GM19240 (cell line): ENCODE measurements around a stretch of chr5.

- RRBS: no CpG with 5 or more reads among the region's 5 CpGs
Observed at GRCh38 chr5:172451597-172452262, 2.6 kb downstream of the SH3PXD2B start.

- RRBS: no CpG with 5 or more reads among the region's 9 CpGs
Observed at GRCh38 chr5:172478956-172479437, 24.7 kb upstream of the SH3PXD2B start.

- RRBS: 76% methylated on average over 3 of the region's 16 CpGs
Observed at GRCh38 chr5:172569880-172570771, 70.9 kb upstream of the NEURL1B start.

- RRBS: no CpG with 5 or more reads among the region's 3 CpGs
Observed at GRCh38 chr5:172574700-172574976, 66.4 kb upstream of the NEURL1B start.

DNA sequence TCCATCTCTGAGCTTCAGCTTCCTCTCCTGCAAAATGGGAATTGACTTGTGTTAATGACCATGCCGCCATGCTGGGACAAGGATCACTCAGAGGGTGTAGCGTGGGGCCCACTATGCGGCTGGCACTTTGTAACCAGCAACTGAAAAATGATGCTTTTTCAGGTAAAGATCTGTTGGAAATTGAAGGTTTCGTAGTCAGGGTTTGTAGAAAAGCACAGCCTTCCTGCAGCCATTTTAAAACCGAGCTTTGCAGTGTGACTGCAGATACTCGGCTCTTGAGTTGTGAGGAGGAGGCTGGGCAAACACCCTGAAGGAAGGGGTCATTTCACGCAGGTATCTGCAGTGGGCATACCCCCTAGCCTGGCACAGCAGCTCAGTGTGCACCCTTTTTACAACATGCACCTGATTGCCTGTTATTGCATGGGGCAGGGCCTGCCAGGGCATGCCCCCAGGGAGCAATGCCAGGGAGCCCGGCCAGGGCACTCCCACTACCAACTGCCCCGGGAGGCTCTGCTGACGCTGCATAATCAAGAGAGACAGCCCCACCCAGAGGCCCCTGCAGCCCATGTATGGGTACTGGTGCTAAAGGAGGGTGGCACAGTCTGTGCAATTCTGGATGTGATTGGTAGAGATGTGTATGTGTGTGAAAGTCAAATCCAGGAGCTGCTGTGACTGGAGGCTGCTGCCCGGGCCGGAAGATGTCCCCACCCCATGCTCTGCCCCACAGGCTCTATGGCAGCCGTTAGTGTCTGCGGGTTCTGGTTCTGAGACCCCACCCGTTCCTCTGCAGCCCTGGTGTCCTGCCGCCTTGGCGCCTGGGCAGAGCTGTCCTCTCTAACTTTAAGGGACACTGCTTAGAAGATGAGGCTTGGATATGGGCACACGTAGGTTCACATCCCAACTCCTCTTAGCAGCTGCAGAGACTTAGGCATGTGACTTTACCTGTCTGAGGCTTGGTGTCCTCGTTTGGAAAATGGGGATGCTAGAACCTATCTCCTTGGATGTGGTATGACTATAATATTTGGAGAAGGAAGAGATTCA, 4.0 kb upstream of the NEURL1B start:
- RRBS: no CpG with 5 or more reads among the region's 19 CpGs

DNA sequence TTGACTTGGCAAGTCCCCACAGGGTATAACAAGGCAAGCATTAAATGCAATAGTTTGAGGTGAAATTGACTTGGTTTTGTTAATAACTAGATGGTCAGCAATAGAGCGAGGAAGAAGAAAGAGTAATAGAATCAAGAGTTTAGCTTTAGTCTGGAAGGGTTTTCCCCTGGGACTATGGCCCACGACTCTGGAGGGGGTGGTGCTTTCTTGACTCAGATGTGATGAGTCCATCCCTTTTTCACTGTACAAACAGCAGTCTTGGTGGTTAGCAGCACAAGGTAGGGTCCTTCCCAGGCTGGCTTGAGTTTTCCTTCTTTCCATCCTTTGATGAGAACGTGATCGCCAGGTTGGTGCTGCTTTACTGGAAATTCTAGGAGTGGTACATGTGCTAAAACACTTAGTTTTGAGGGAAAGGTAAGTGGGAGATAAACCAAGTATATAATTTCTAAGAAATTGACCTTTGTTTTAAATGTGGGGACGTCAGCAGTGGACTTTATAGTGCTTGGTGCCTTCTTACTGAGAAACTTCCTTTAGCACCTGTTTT, 11.7 kb downstream of the NEURL1B start:
- RRBS: no CpG with 5 or more reads among the region's 5 CpGs

DNA sequence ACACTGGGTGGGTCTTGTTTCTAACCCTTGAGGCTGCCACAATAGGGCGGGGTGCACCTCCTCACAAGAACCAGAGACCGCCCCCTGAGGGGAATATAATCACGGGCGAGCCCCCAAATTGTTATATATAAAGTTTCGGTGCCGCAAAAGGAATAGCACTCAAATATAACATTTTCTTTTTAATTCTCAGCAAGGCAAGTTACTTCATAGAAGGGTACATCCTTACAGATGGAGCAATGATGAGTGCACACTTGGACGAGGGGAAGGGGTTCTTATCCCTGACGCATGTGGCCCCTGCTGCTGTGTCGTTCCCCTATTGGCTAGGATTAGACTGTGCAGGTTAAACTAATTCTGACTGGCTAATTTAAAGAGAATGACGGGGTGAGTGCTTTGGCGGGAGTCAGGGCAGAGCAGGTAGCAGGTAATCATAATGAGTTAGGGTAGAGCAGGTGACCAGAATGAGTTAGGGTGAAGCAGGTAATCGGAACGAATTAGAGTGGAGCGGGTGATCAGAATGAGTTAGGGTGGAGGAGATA, 14.8 kb downstream of the NEURL1B start:
- RRBS: no CpG with 5 or more reads among the region's 14 CpGs

- RRBS: no CpG with 5 or more reads among the region's 5 CpGs
Observed at GRCh38 chr5:172680542-172681342, 39.7 kb downstream of the NEURL1B start.

- RRBS: 100% methylated on average over 1 of the region's 14 CpGs
Observed at GRCh38 chr5:172696415-172696885, 55.4 kb downstream of the NEURL1B start.

GRCh38 chr5:172714607-172715510, 56.1 kb downstream of the DUSP1 start:
- RRBS: no CpG with 5 or more reads among the region's 15 CpGs

DNA sequence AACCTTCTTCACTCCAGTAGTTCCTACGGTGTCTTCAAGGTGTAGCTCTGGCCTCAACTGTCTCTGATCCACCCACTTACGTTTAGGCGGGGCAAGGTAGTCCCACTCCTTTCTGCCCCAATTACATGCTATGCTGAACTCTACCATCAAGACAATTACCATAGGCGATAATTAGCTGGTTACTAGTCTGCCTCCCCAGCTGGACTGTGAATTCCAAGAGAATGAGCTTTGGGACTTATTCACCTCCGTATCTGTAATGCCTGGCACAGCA, 51.0 kb downstream of the DUSP1 start:
- RRBS: no CpG with 5 or more reads among the region's 5 CpGs

- RRBS: 98% methylated on average over 2 of the region's 18 CpGs
Observed at GRCh38 chr5:172765978-172766944, 4.7 kb downstream of the DUSP1 start.

GRCh38 chr5:172771293-172772015, 459 bp upstream of the DUSP1 start:
- RRBS: 2% methylated on average over 9 of the region's 56 CpGs

GRCh38 chr5:172837534-172838439, 3.7 kb downstream of the ERGIC1 start:
- RRBS: 9% methylated on average over 3 of the region's 16 CpGs

- RRBS: 65% methylated on average over 3 of the region's 25 CpGs
Observed at GRCh38 chr5:172870119-172871388, 36.5 kb downstream of the ERGIC1 start.

GRCh38 chr5:172881612-172882705, 47.9 kb downstream of the ERGIC1 start:
- RRBS: no CpG with 5 or more reads among the region's 9 CpGs

GRCh38 chr5:172932224-172933100, 26.8 kb upstream of the RPL26L1 start:
- RRBS: no CpG with 5 or more reads among the region's 24 CpGs

DNA sequence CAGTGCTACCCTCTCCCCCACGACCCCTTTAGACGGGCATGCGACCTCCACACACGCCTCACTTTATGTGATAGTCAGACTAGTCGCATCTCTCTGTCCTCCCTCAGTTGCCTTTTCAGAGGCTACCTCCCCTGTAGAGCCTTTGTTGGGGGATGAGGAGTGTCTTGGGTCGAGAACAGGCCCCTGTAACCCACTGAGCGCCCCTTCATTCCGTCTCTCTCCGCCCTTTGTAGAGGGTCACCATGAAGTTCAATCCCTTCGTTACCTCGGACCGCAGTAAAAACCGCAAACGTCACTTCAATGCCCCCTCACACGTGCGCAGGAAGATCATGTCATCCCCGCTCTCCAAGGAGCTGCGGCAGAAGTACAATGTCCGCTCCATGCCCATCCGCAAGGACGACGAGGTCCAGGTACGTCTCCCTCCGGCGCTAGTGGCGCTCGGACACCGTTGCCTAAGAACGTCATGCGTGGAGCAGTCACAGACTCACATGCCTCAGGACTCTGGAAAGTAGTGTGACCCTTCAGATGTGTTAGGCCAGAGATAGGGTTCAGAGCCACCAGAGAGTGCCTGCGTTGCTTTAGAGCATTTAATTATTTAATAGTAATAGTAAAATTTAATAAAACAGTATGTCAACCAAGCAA, 529 bp downstream of the RPL26L1 start:
- RRBS: no CpG with 5 or more reads among the region's 31 CpGs

DNA sequence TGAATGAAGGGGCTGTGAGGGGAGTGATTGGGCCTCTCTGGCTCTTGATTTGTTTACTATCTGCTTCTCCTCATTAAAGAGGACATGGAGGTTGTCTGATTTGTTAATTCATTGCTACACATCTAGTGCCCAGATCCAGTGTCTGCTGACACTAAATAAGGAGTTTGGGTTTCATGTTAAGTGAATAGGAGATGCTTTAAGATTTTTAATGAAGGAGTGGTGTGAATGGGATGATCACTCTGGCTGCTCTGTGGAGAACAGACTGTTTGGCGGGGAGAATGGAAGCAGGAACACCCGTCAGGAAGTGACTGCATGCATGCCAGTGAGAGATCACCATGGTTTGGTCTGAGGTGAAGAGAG, 19.7 kb downstream of the ATP6V0E1 start:
- RRBS: no CpG with 5 or more reads among the region's 2 CpGs

DNA sequence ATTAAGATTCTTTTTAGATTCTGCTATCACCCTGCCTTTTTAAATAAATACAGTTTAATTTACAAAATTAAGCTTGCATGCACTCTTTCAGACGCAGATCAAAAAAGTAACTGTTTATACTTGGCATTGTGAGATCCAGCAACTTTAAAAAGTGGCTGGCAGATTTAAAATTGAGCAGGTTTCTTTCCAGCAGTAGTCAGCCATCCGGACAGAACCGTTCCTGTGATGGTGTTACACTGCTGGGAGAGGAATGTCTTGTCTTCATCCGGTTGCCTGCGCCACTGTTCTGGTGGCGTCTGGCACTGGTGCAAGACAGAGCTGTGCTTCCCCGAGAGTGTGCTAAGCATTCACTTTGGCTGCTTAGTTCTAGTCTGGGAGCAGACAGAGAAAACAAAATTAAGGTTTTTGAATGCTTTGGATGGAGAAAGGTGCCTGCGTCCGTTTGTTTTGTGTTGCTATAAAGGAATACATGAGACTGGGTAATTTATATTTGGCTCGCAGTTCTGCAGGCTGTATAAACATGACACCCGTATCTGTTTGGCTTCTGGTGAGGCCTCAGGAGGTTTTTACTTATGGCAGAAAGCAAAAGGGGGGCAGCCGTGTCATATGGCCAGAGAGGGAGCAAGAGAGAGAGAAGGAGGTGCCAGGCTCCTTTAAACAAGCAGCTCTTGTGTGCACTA, 35.5 kb upstream of the CREBRF start:
- RRBS: 100% methylated on average over 3 of the region's 12 CpGs